Left ventricle myocardium (tissue), 1 donor: ENCODE measurements around the genes SRCIN1, RPL23 and CACNB1.

GRCh38 chr17:37741472-37742593 lies 3.0 kb downstream of the HNF1B start:
- PRO-cap: no peak

- PRO-cap: no peak
These were observed 564 bp downstream of the HNF1B start for GRCh38 chr17:37743993-37744997.

GRCh38 chr17:38297500-38298151 lies 658 bp downstream of the MRPL45 start:
- PRO-cap: no peak

DNA sequence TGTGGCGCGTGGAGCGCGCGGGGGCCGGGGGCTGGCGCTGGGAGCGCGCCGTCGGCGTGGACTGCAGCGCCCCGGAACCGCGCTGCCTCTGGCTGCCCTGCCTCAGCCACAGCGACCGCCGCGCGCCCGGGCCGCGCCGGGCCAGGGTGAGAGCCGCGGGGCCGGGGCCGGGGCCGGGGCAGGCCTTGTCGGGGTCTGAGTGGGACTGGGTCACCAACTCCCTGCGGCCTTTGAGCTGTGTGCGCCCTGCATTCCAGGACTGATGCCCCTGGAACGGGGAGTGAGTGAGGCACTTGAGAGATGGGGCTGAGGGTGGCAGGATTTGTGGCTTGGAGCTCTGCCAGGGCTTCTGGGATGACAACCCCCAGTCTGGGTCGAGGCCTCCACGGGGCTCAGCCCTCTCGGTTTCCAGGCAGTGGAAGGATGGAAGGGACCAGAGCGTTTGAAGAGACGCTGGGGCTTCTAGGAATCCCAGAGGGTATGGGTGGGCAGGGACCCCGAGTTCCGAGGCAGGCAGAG lies 25.8 kb downstream of the ARHGAP23 start:
- PRO-cap: no peak

DNA sequence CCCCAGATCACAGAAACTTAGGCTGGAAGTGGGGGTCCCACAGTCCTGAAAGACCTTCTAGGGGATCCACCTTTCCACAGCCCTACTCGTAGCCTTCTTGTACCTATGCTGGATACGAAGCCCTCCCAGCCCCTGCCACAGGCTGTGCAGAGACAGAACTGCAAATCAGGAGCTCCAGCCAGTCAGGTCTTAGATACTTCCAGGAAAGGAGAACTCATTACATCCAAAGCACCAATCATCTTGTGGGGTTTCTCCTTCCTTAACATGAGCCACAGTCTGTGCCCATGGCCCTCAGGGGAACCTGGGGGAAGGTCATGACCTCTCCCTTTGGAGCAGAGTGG lies 14.8 kb downstream of the SRCIN1 start:
- PRO-cap: no peak

- PRO-cap: no peak
These were observed at the start of gene SRCIN1 for GRCh38 chr17:38605349-38606366. TSS of gene SRCIN1 (minus strand) at chr17:38605952.

GRCh38 chr17:38606367-38606887 lies 675 bp upstream of the SRCIN1 start:
- PRO-cap: no peak

DNA sequence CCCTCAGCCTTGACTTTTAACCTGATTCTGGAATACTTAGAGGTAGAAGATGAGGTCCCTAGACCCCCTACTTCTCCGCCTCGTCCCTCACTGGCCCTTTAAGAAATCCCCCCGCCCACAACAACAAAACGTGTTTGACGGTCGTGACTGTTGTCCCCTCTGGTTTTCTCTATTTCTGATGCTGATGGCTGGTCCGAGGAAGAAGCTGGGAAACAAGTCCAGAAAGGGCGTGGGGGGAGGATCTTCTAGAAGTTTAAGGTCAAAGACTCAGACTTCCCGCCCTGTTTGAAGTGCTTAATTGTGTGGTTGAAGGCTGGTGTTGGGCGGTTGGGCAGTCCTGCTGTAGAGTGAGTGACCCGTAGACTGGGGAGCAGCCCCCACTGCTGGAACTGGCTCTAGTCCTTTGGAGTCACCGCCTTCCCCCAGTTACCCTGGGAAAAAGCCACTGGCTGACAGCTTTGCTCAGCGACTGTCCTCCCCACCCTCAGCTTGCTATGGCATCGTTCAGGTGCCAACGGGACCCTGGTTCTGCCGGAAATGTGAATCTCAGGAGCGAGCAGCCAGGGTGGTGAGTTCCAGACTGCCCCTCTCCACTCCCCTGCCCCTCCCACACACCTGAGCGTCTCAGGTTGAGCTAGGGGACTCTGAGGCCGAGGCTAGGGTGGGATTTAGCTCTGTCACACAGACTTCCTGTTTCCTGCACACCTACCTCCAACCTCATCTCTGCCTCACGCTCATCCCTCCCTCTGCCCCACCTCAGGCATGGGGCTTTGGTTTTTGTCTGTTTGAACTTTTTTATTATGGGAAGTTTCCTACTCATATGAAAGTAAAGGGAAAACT lies 1.6 kb downstream of the MLLT6 start:
- PRO-cap: no peak

GRCh38 chr17:38734827-38735674 lies 4.9 kb downstream of the CISD3 start:
- PRO-cap: no peak

- PRO-cap: bidirectional peak, plus-strand start at chr17:38853898, minus-strand start at chr17:38853736
These were observed at the start of gene RPL23 for GRCh38 chr17:38853588-38853961. TSS of gene RPL23 (minus strand) at chr17:38853721.

- PRO-cap: unidirectional peak, plus-strand start at chr17:38867639
These were observed 2.6 kb upstream of the LASP1 start for GRCh38 chr17:38867129-38867788.

DNA sequence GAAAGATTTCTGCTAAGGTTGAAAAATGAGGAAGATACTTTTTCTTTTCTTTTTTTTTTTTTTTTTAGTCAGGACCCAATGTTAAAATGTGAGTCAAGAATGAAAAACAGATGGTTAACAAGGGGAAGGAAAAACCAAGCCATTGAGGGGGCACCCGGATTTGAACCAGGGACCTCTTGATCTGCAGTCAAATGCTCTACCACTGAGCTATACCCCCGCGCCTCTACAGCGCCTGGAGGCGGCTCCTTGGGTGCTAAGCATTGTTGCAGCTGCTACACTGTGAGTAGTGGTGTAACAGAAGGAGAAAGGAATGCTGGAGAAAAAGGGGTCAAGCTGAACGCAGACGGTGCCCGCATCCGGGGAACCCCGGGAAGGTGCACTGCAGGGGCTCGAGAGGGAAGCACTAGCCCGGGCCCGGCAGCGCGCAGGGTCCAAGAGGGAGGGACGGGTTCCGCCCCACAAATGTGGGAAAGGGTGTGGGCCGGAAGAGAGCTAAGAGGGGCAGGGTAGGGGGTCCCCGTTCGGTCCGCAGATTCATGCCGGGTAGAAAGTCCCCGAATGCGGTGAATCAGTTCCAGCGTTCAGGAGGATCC lies 615 bp upstream of the LASP1 start:
- PRO-cap: bidirectional peak, plus-strand start at position 495 of the sequence, minus-strand start outside the sequence

- PRO-cap: no peak
These were observed 920 bp downstream of the LASP1 start for GRCh38 chr17:38870818-38871138.

DNA sequence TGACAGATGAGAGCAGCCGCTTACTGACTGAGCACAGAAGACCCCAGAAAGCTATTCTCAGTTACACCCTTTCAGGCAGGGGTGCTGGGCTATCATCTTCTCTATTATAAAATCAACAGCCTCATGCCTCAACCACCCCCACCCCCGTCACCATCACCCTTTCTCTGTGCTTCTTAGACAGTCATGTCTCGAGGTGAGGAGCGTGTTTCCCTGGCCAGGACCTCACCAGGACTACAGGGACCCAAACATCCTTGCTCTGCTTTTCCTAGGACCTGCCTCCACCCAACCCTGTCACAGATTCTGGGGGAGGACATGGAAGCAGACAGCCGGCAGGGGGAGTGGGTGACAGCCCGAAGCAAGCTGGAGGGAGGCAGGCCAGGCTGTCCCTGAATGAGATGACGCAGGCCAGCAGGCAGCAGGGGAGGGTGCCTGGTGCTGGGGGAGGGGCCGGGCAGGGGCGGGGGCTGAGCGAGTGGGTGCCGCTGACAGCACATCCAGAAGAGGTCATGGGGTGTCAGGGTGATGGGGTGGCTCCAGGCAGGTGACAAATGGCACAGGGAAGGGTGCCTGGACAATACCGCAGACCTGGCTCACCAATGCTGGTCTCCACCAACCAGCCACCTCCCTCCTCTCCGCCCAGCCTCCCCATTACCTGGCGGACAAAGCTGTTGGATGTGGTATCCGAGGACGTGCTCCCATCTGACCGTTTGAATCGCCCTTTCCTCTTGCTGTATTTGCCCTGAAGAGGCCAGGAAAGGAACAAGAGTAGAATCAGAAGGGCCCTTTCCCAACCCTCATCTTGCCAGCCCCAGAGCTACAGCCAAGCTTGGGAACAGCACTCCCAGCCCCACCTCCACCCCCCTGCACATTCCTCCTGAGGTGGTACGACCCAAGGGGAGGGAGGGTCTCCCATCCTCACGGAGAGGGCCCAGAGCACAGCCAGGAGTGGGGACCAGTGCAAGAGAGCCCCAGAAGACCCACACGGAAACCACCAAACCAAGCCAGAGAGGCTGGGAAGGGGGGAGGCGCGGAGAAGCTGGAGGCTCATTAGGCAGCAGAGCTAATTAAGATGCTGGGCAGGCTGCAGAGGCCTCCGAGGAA lies 2.9 kb downstream of the CACNB1 start:
- PRO-cap: no peak

DNA sequence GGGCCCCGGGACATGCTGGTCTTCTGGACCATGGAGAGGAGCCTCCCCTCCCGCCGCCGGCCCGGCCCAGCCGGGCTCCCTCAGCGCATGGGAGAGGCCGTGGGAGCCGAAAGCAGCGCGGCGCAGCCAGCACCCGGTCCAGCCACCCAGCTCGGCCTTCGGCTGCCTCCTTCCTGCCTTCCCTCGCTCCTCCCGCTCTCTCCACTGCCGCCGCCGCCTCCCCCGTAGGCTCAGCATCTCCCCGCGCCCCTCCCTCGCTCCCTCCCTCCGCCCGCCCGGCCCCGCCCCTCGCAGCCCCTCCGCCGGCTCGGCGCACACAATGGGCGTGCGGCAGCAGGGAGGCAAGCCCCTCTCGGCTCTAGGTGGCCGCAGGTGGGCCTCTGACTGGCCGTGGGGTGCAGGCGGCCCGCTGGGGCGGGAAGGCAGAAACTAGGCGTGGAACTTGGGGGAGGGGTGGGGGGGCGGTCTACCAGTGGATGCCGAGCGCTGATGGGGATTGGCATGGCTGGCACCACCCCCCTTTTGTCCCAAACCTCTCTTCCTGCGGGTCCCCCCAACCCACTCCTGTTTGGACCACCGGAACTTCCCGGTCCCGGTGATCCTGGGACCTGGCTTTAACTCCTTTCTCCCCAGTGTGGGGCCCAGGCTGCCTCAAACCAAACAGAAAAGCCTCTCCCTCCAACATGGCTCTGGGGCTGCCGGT lies at the start of gene CACNB1:
Gene CACNB1 (minus strand): TSS at position 206 of the 703 bp plus-strand sequence.
- PRO-cap: bidirectional peak, plus-strand start at position 293 of the sequence, minus-strand start at position 175 of the sequence

DNA sequence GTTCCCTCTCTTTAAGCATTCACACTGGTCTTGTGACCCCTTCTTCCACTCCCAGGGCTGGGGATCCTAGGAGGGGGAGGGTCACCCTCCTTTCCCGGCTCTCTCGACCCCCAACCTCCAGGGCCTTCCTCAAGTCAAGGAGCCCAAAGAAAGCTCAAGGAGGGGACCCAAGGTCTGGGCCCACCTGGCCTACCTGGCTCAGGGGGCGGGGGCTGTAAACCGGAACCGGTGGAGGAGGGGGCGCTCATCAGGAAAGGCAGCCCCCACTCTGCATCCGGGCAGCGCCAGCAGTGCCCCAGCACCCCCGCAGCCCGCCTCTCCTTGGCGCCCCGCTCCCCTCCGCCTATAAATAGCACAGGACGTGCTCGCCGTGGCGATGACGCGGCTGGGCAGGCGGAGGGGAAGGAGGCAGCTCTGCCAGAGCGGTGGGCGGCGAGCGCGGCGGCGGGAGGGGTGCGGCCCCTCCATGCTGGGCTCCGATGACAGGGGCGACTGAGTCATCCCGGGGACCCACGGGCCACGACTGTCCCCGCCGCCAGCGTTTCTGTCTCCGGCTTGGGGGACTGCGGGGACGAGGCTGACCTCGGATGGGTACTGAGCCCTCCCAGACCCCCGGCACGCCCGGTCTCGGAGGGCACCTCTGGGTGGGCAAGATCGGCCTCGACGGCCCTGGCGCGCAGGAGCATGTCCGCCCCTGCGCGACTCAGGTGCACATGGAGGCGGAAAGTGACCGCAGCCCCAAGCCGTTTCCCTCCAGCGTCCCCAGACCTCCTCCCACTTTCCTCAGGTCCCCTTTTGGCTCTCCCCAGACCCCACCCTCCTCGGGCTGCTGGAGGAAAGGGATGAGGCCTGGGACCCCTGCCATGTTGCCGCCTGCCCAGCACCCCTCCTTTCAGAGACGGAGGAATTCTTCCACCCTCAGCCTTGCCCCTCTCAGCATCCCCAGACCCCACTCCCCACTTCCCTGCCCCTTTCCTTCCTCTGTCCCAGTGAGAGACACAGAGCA lies 9.7 kb downstream of the RPL19 start:
- PRO-cap: bidirectional peak, plus-strand start at position 376 of the sequence, minus-strand start at position 323 of the sequence

DNA sequence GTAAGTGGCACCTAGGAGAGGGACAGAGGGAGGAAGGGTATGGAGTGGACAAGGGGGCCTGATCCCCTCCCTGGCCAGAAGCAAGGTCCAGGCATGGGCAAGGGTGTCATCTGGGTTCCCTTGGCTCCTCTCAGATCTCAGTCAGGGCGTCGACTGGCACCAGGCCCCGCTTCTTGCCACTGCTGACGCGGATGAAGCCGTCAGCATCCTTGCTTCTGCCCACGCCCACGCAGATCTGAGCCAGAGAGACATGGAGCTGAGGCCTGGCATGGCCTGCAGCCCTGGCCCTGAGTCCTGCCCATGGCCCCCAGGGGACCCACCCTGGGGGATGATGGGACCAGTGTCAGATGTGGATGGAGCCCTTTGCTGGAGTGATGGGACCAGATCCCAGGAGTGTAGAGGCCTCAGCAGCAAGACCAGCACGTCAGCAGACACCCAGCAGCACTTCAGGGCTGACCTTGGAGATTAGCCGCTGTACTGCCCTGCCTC lies 12.1 kb downstream of the RPL19 start:
- PRO-cap: no peak

DNA sequence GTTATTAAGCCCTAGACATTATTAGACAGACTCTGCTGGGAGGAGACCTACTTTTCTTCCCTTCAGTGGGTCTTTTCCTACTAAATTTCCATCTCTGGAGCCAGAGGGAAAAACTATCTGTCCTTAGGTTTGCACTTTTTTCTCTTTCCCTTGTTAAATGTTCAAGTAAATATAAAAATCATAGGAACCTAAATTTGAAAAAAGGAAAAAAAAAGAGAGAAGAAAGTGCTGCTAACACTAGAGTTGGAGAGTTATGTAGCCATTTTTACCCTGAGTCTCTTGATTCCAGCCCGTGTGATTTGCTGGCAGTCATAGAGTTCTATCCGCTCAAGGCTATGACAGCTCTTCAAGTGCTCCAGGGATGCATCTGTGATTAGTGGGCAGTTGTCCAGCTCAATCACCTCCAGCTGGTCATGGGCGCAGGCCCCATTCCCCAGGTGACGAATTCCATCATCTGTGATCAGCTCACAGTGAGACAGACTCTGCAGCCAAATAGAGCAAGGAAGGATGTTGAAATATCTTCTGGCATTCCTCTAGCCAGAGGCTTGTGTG lies 38.2 kb upstream of the STAC2 start:
- PRO-cap: no peak

DNA sequence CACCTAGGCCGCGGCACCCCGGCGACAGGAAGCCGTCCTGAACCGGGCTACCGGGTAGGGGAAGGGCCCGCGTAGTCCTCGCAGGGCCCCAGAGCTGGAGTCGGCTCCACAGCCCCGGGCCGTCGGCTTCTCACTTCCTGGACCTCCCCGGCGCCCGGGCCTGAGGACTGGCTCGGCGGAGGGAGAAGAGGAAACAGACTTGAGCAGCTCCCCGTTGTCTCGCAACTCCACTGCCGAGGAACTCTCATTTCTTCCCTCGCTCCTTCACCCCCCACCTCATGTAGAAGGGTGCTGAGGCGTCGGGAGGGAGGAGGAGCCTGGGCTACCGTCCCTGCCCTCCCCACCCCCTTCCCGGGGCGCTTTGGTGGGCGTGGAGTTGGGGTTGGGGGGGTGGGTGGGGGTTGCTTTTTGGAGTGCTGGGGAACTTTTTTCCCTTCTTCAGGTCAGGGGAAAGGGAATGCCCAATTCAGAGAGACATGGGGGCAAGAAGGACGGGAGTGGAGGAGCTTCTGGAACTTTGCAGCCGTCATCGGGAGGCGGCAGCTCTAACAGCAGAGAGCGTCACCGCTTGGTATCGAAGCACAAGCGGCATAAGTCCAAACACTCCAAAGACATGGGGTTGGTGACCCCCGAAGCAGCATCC lies 450 bp downstream of the CDK12 start:
- PRO-cap: bidirectional peak, plus-strand start at position 548 of the sequence, minus-strand start at position 282 of the sequence

- PRO-cap: no peak
These were observed 69.7 kb downstream of the CDK12 start for GRCh38 chr17:39530651-39531693.